Placental epithelial cell (primary cell): ENCODE measurements around the genes AHRR, TPPP and BRD9.

GRCh38 chr5:14949-15393 is 77.0 kb upstream of the PLEKHG4B start:
- CAGE, long polyA plus RNA = no peak

GRCh38 chr5:321462-321853 is at the start of gene AHRR:
Gene AHRR (plus strand): TSS chr5:321714.
- CAGE, long polyA plus RNA = no peak

GRCh38 chr5:325245-325764 is 3.8 kb downstream of the AHRR start:
- CAGE, long polyA plus RNA = no peak

GRCh38 chr5:372861-374324 is 51.9 kb downstream of the AHRR start:
- CAGE, long polyA plus RNA = no peak

- CAGE, long polyA plus RNA = no peak
These were observed 43.7 kb upstream of the EXOC3 start for GRCh38 chr5:399383-399623.

DNA sequence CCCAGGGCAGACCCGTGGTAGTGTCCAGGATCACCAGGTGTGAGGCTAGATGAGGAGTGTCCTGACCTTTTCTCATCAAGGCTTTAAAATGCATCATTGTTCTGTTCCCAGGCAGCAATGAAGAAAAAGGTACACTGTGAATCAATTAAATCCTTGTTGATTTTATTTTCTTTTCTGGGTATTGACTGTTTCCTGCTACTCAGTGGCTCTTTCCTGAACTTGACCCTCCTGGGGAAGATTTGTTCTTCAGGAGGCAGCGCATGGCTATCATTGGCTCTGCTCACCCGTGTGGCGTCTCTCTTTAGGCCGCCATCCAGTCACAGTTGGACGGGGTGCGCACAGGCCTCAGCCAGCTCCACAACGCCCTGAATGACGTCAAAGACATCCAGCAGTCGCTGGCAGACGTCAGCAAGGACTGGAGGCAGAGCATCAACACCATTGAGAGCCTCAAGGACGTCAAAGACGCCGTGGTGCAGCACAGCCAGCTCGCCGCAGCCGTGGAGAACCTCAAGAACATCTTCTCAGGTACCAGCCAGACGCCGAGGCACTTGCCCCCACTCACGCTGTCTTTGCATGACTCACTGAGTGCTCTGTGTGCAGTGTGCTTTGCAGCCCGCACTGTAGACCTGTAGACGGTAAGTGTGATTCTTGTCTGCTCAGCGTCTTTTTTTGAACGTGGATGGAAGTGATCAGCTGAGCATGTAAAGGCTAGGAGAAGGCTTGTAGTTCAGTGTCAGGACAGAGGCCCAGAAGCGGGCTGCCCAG is 4.4 kb downstream of the EXOC3 start:
- CAGE, long polyA plus RNA = no peak

DNA sequence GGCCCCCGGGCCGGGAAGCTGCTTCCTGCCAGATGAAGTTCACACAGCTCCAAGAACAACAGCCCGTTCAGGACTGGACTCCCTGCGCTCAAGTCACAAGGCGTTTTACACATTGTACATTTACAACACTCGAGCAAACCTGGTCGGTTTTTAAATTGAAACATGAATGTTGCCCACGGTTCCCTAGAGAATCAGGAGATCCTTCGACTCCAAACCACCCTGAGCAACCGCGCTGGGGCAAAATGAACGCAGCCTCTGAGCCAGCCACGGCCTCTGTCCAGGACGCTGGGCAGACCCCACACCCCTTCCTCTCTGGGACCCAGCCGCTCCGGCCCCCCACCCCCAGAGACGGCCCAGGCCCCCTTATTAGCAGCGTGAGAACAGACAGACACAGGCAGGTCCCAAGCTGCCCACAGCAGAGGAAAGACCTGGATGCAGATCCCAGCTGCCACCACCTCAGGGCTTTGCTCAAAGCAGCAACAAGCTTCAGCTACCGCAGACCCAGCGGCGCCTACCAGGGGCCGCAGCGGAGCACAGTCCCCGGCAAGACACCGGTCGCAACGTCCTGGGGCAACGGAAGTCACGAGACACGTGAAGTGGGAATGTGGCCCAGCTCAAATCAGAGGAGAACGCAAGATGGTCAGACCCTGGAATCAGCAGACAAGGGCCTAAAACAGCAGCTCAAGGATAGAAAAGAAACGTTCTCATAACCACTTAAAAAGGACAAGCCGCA is 22.1 kb downstream of the SLC9A3 start:
- CAGE, long polyA plus RNA = no peak

DNA sequence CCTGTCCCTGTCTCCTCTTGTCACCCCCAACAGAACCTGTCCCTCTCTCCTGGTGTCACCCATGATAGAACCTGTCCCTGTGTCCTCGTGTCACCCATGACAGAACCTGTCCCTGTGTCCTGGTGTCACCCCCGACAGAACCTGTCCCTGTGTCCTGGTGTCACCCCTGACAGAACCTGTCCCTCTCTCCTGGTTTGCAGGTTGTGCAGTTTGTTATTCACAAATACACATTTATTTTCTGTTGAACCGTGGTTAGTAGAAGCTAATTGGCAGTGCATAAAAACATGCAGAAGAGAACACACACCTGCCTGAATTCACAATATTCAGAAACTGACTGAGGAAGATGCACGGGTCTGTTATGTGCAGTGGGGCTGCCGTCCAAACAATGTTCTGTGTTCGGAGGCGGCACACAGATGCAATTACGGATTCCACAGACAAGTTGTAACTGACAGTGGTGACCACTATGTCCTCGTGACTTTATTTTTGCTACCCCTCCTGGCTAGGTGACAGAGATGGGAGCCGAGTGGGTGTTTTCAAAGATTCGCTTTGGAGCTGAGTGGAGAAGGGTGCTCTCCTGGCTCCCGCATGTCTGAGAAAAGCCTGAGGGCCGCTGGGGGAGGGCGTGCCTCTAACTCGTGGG is 31.7 kb downstream of the TPPP start:
- CAGE, long polyA plus RNA = no peak

- CAGE, long polyA plus RNA = no peak
These were observed 22.0 kb downstream of the TPPP start for GRCh38 chr5:670881-671896.

DNA sequence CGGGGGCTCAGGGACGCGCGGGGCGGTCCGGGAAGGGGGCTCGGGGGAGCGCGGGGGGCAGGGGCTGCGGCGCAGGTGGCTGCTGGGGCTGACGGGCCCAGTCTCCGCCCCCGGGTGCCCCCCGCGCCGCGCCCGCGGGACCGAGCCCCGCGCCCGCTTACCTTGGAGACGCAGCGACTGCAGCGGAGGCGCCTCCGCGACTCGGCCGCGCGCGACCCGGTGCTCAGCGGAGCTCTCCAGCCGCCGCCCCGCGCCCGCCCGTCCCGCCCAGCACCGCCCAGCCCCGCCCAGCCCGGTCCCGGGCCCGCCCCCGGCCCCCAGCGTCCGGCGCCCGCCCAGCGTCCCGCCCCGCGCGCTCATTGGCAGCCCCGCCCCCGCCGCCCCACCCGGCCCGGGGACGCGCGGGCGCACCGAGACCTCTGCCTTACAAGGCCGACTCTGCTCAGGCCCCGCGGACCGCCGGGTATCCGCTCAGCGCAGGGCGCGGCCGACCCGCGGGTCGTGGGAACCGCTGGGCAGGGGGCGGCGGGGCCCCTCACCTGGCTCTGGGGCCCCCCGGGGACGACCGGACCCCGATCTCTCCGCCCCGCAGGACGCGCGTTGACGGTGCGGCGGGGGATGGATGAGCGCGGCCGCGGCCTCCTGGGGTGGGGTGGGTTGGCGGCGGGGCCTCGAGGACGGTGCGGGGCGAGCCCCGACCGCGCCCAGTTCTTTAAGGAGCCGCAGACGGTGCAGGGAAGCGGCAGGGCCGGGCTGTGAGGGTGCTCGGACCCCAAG is at the start of gene TPPP:
TSS of gene TPPP (minus strand) at position 236 of the 777 bp plus-strand sequence.
- CAGE, long polyA plus RNA = no peak

- CAGE, long polyA plus RNA = no peak
These were observed 16.4 kb upstream of the ZDHHC11B start for GRCh38 chr5:800821-801528.

DNA sequence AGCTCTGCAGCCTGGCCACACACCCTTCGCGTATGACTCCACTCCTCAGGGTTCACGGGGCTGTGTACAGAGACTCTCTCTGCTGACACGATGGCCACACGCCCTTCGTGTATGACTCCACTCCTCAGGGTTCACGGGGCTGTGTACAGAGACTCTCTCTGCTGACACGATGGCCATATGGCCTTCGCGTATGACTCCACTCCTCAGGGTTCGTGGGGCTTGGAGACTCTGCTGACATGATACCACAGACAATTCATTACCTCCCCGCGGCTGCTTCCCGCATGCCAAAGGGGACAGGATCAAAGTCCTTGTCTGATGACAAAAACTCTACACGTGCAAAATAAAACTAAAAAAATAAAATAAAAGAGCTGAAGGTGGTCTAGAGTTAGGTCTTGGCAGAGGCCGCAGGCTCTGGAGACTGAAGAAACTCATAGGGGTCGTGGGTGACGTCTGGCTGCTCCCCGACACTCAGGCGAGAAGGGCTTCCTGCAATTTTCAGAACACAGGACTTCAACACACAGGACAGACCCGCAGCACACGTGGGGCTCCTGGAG is 13.4 kb upstream of the ZDHHC11 start:
- CAGE, long polyA plus RNA = no peak

DNA sequence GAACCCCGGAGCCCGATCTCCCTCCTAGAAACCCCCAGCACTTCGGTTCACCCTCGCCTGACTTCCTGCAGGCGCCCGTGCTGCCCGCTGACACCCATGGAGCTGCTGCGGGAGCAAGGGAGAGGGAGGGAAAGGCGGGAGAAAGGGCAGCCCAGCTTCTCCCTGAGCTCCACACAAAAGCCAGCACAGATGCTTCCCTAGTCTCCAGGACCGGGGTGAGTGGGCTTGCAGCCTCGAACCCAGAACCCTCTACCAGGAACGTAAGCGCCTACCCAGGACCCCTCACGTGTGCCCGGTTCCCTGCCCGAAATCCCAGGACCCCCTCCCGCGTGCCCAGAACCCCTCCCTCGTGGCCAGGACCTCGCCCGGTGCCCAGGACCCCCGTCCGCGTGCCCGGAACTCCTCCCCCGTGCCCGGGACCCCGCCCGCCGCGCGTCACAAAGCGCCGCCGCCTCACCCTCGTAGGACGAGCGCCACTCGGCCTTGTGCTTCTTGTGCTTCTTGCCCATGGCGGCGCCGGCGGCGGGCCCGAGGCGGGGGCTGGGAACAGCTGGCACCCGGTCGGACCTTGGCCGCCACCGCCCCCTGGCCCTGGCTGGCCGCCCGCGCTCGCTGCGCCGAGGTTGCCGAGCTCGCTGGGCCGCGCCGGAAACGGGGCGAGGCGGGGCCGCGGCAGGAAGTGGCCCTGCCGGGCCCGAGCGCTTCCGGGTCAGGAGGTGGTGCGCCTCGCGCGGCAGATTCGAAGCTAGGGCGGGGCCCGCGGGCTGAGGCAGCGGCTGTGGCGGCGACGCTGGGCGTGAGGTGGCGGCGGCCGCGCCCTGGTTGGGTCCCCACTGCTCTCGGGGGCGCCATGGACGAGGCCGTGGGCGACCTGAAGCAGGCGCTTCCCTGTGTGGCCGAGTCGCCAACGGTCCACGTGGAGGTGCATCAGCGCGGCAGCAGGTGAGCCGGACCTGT is at the start of gene BRD9:
TSS of gene BRD9 (minus strand) at position 653 of the 957 bp plus-strand sequence.
- CAGE, long polyA plus RNA = no peak

DNA sequence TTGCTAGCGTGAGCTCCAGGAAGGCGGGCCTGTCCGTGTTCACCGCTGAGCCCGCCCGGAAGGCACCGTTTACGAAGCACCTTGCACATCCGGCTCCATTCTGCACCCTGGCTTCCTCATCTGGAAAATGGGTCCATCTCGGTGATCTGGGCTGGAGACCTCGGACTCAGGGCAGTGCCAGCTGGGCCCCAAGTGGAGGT is 52.5 kb upstream of the NKD2 start:
- CAGE, long polyA plus RNA = no peak

DNA sequence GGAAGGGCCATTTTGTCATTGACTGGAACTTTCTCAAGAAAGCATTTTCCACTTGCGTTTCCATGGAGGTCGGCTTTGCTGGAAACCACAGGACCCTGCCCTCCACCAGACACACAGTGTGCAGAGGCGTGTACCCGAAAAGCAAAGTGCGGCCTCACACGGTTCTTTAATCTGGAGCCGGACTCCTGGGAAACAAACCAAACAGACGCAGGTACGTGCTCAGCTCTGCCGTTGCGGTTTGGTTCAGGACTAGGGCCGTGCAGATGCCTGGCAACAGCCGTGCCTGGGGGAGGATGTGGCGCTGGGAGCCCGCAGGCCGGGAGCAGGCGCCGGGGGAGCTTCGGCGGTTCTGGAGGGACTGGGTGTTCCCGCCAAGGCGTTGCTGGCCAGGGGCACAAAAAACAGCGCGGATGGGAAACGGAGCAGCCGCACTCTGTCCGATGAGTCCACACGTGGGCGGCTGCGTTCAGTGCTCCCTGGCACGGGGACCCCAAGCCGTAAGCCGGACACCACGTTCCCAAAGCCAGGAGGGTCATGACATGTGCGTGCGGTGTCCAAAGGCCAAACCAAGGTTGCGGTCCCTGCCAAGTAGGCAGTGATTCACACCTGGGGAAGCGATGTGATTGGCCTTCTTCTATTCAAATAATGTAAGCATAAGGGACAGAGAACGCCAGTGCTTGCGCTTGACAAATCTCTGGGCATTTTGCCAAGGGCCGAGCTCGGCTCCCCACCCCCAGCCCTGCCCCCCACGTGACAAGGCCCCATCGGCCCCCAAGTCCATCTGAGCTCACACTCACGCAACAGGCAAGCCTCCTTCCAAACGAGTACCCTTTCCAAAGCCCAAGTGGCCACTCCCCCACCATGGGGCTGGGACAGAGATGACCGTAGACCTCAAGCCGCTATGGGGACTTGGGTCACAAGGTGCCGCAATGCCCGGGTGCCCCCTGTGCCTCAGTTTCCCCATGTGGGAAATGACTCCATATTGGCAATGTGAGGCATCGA is 49.8 kb upstream of the NKD2 start:
- CAGE, long polyA plus RNA = no peak

DNA sequence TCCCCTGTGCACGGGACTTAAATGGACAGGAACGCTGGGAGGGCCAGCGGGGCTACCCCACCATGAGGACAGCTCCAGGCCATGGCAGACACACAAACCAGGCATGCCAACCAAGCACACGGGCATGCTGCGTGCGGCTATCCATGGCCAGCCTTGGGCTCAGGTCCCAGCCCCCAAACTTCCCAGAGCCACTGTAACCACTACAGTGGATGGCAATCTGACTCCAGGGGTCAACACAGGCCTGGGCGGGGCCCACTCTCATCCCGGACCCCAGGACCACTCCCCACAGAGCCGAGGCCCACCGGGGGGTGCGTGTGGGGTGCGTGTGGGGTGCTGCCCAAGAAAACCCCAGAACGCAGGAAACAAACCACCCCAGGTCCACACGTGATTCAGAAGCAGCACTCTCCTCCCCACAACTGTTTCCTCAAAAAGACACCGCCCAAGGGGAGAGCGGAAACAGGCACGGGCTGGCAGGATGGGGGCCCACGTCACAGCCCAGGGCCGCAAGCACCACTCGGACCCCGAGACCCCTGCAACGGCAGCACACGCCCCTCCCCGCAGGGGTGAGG is 7.4 kb downstream of the SLC12A7 start:
- CAGE, long polyA plus RNA = no peak

- CAGE, long polyA plus RNA = no peak
These were observed 1.5 kb downstream of the SLC12A7 start for GRCh38 chr5:1110532-1110692.

GRCh38 chr5:1124500-1125299 is 12.8 kb upstream of the SLC12A7 start:
- CAGE, long polyA plus RNA = no peak

GRCh38 chr5:1127761-1128581 is 16.1 kb upstream of the SLC12A7 start:
- CAGE, long polyA plus RNA = no peak

DNA sequence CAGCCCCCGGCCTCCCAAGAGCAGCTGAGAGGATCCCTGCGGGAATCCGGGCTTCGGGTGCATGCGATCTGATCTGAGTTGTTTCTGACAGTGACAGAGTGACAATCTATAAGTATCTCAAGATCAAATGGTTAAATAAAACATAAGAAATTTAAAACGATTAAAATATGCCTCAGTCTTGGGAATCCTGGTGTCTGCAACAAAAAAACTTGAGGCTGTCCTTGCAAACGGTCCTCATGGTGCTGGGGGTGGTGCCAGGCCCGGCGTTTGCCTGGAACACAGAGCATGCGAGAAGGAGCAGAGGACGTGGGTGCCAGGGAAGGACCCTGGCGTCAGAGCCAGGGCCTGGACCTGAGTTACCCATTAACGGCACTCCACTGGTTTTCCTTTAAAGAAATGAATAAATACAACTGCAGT is 221 bp upstream of the SLC6A18 start:
- CAGE, long polyA plus RNA = no peak